PC-3 (cell line): ENCODE measurements around a stretch of chr1.

GRCh38 chr1:27366390-27366761 is 385 bp downstream of the MAP3K6 start:
- RAMPAGE, long total RNA, result no peak

DNA sequence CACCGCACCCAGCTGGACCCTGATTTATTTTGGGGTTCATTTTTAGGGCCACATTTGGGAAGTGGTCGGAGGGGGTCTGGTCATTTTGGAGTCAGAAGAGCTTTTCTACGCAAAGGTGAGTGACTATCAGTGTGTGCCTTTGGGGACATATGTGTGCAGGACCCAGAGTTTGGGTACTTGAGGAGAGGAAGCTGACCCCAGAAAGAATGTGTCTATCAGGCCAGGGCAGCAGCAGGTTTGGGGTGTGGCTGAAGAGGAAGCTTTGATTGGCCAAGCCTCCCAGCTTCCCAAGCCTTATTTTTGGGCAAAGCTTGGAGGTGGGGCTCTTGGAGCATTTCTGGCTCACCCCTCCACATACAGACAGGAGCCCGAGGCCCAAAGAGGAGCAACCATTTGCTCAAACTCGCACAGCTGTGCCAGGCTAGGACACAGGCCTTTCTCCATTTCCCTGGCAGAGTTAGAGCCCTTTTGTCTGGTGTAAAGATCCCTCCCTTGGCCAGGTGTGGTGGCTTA is 4.7 kb downstream of the GPR3 start:
- RAMPAGE, long total RNA, result no peak

GRCh38 chr1:27448986-27449407 is 41.0 kb downstream of the WASF2 start:
- RAMPAGE, long total RNA, result no peak

DNA sequence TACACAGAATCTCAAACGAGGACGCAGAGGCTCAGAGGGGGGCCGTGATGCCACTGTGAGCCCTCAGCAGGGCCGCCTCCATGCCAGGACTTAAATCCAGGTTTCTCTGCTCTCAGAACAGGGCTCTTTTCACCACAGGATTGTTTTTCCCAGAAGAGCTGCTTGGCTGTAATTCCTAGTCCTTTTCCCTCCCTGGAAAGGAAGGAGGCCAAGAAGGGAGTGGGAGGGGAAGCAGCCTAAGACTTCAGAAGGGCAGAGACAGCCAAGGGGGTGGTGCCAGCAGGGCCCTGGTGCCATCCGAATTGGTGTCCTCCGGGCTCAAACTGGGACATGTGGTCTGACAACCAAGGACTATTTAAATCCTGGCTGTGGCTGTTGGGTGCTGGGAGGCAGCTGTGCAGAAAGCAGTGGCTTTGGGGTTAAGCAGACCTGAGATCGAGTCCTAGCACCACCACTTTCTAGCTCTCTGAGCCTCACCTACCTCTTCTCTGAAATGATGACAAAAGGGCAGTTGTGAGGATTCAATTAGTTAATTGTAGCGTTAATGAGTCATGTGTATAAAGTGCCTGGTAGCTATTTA is 2.4 kb upstream of the WASF2 start:
- RAMPAGE, long total RNA, result no peak

- RAMPAGE, long total RNA, result no peak
Observed at GRCh38 chr1:27522141-27523023, 32.4 kb upstream of the WASF2 start.

- RAMPAGE, long total RNA, result no peak
Observed at GRCh38 chr1:27523024-27523471, 33.1 kb upstream of the WASF2 start.

- RAMPAGE, long total RNA, result no peak
Observed at GRCh38 chr1:27554931-27555347, 49.0 kb downstream of the AHDC1 start.

DNA sequence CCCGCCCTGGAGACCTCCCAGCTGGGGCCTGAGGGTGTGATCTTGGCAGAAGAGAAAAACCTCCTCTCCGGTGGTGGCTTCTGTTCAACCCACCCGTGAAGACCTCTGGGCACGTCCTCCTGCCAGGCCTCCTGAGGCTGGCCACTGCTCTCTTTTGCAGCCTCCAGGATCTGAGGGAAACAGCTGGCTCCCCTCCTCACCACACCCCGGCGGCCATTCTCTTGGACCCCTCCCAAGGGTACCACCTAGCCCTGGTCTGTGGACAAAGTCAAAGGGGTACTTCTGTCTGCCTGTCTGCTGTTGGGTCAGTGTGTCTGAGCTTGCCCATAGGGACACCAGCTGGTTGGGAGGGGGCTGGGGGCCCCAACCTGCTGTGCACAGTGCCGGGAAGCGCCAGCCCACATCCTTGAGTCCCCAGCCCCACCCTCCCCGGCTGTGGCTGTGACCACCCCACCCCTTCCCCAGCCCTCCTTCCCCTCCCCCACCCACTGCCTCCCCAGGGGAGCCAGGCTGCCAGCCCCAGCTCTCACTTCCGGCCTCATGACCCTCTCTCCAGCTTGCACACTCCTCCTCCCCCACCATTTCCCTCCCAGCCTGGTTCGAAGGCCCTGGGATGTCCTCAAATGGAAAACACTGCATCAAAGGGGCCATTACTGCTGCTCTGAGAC is 48.1 kb downstream of the AHDC1 start:
- RAMPAGE, long total RNA, result no peak

DNA sequence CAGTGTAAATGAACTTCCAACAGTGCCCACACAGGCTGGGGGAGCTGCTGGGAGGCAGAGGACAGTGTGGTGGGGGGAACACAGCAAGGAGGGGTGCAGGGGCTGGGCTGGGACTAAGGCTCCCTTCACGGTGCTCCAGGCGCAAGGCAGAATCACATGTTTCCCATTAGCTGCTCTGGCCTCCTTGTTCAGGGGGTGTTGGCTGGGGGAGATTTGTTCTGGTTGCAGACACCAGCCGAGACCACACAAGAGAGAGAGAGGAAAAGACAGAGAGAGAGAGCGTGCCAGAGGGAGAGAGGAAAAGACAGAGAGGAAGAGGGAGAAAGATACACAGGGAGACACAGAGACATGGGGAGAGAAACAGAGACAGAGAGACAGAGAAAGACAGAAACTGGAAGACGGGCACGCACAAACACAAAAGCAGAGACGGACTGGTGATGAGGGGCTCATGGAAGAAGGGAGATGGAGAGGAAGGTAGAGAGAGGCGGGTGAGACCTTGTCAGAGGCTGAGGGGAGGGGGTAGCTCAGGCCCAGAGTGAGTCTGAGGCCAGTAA is 42.4 kb downstream of the AHDC1 start:
- RAMPAGE, long total RNA, result no peak

DNA sequence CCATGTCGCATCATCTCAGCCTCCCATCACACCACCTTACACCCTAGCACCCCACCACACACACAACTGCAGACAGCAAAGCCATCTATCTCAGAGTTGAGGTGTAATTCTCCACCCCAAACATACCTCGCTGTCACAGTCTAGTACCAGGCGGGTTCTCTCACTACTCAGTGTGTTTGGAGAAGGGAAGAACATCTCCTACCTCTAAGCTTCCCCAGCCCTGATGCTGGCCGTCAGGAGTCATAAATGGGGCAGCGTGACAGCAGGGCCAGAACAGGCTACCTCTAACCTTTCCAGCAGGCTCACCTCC is 34.6 kb downstream of the AHDC1 start:
- RAMPAGE, long total RNA, result no peak

DNA sequence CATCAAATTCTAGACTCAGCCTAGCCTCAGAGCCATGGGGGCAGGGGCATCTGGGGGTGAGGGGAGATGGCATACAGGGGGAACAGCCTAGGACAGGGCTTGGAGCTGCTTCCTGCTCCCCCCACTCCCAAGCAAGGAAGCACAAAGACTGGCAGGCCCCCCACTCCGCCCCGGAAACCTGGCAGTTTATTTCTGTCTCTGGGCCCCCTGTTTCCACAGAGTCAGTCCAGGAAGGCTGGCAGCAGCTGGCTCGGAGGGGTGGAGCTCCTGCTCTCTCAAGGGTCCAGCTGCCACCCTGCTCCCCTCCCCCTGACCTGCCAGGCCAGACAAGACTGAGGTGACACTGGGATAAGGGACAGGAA is 26.5 kb downstream of the AHDC1 start:
- RAMPAGE, long total RNA, result no peak

DNA sequence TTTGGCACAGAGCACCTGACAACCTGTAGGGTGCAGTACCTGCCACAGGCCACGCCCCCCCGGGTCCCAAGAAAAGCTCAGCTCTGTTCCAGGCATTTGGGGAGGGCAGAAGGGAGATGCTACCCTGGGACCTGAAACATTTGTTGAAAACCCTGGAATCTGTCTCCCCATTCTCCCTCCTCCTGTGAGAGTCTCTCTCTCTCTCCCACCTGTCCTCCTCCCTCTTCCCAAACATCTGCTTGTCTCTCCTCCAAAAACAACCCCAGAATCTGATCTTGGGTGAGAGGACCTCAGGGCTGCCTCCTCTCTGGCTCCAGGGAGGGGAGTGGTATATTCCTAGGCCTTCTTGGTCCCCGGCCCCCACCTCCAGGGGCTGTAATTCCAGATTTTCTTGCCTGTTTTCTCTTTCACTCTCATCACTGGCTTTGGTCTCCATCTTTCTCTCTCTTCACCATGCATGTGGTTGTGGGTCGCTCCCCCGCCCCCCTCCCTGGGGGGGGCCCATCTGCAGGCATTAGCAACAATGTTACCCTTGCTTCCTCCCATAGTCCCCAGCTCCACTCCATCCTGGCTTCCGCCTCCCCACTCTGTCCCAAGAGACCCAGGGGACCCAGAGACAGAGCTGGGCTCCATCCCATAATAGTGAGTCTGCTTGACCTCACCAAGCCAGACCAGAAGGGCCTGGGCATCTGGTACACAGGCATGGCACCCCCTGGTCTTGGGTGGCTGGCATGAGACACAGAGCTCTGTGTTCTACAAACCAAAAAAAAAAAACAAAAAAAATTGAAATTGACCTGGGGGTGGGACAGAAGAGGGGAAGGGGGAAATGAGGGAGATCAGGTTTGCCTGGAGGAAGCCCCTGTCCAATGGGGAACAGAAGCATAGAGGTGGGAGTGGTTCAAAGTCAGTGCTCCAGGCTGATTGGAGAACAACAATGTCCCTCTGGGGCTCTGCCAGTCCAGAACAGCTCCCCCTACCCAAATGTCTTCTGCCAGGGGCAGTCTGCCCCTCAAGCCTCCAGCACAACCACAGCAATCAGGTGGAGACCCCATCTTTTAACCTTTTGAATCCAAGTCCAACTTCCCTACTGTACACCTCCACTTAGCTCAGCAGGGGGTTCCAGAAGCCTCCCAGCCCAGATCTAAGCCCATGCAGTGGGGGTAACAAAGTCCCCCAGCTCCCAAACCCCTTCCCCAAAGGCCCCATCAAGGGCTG is 3.8 kb downstream of the AHDC1 start:
- RAMPAGE, long total RNA, result no peak

GRCh38 chr1:27601391-27602767 is 2.1 kb downstream of the AHDC1 start:
- RAMPAGE, long total RNA, result no peak

DNA sequence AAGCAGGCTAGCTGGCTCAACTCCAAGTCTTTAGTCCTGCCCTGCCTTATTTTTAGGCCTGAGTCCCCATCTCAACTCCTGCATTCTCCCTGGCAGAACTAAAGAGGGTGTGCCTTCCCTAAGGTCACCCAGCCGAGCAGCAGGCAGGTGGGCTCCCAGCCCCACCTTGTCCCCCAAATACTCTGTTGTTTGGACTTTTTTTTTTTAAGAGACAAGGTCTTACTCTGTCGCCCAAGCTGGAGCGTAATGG is 13.7 kb upstream of the FGR start:
- RAMPAGE, long total RNA, result no peak

GRCh38 chr1:27668997-27669683 is 2.9 kb downstream of the IFI6 start:
- RAMPAGE, long total RNA, result no peak

GRCh38 chr1:27737775-27738018 is 11.9 kb downstream of the FAM76A start:
- RAMPAGE, long total RNA, result no peak

DNA sequence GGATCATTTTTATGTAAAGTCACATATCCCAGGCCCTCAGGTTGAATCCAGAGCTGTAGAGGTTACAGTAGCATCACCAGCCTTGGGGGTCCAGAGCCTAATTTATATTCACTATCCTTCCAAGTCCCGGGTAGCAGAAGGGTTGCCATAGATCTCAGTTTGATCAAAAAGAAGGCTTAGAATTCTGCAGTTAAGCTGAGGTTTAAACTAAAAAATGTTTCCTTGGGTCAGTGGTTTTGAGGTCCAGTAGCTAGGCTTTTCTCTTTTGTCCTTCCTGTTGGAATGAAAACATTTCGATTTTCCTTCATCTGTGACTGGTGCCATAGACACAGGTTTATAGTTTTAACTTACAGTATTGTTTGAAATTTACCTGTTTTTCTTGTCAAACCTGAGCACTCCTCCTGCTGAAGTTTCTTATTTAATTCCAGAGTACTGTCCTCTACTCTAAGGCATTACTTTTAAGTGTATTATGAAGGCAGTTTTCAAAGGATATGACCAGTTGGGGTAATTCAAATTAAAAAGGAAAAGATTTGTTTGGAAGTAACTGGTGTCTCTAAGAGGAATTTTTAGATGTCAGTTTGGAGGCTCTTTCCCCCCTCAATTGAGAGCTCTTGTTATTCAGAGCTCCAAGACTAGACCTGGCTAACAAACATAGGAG is 20.3 kb downstream of the PPP1R8 start:
- RAMPAGE, long total RNA, result no peak

DNA sequence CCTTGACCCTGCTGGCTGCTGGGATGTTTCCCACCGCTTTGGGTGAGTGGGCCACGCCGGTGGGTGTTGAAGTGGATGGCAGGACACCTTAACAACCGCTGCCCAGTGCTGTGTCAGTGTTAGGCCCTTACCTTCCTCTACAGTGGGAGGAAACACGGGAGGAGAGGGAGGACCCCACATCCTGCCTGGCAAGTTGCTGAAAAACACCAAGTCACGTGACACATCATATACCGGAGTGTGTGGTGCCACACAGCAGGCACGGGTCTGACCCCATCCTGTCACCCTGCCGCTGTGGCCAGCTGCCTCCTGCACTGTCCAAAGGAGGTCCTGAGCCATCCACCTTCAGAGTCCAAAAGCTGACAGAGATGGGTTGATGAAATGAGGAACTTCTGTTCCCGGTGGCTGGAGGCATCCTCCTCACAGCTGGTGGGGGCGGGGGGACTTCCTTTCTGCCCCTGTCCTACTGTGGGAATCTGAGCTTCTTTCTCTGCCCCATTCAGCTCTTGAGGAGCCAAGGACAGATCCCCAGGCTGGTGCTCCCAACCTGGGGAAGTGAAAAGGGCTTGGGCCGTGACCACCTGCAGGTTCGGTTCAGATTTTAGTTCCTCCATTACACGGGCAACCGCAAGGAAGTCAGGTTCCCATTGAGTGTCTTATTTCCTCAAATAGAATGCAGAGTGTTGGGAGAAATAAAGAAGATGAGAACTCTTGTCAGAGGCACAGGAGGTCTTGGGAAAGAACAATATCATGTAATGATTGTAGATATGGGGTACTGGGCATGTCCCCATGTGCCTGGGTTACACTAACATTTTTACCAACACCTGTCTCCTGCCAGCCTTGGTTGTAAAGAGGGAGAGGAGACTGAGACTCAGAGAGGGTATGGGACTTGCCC is 3.1 kb upstream of the THEMIS2 start:
- RAMPAGE, long total RNA, result no peak

- RAMPAGE, long total RNA, result no peak
Observed at GRCh38 chr1:27882029-27882988, 10.0 kb downstream of the THEMIS2 start.

DNA sequence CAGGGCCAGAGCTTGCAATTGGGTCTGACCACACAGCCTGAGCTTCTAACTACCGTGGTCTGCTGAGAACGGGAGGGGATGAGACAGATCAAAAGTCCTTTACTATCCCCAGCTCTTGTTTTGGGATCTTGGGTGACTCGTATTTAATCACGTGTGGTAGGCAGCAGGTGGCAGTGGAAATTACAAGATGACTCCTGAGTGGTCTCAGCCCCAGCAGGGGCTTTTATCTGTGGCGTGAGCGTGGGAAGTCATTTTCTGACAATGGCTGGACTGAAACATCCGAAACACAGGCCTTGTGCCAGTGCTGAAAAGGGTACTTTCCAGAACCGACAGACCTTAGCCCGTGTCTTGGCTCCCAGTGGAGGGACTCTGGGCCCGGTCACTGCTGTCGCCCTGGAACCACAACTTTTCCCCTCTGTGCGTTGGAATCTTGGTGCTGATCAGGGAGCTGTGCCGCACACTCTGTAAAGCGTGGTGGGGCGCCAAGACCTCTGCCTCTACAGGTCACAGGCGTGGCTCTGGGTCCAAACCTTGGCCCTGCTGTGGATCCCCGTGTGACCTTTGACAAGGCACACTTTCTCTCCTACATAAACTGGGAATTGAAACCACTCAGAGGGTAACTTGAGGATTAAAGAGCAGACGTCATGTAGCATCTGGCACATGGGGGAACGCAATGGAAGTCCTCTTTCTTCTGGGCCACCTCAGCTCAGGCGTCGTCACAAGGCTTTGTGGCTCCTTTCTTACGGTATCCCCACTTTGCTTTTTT is 12.1 kb downstream of the THEMIS2 start:
- RAMPAGE, long total RNA, result no peak